RPMI7951 (cell line): Measurements from ENCODE around the gene RBM27.

GRCh38 chr5:142860132-142860867 lies 90.1 kb downstream of the ARHGAP26 start:
- RAMPAGE, long total RNA = no peak

DNA sequence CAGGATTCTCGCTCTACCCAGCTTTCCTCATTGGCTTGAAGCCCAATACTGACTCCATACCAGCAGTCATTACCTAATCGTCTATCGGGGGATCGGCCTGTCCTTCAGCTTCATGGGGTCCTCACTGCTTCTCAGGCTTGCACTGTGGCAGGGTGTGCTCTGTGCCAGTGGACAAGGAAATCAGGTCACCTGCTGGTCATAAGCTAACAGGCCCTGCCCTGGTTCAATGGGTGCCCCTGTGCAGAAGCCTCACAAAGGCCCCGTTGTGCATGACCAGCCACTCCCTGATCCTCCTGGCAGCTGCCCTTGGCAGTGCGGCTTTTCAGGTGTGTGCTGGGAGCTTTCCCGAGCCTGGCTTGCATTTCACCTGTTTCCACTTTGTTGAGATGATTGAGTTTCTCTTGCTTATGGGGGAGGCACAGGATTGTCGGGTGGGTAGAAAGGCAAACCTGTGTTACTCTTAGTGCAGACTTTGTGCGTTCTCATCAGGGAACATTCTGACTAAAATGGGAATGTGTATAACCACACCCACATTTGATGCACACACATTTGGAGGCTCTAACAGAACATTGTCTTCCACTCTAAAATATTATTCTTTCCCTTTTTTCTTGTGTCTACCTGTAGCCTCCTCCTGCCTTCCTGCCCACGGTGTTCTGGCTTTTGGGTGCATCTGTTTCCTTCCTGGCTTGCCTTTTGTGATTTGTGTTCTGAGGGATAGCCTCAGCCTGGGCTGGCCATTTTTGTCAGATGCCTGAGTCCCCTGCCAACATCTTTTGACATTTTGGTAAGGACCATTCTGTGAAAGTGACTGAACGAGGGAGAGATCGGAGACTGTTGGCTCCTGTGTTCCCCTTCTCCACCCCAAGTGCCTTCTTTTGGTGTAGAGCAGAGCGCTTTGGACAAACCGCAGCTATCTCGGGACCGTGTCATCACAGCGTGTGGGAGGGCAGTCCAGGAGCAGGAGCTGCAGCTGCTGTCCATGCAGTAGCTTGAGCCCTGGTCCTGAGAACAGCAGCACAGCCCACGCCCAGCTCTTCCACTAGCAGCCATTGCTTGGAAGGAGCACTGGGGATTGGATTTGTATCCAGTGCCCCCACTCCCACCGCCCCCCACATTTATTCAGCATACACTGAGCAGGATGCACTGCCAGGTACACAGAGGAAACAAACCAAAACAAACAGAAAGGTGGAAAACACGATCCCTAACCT lies 101.3 kb downstream of the ARHGAP26 start:
- RAMPAGE, long total RNA = no peak

DNA sequence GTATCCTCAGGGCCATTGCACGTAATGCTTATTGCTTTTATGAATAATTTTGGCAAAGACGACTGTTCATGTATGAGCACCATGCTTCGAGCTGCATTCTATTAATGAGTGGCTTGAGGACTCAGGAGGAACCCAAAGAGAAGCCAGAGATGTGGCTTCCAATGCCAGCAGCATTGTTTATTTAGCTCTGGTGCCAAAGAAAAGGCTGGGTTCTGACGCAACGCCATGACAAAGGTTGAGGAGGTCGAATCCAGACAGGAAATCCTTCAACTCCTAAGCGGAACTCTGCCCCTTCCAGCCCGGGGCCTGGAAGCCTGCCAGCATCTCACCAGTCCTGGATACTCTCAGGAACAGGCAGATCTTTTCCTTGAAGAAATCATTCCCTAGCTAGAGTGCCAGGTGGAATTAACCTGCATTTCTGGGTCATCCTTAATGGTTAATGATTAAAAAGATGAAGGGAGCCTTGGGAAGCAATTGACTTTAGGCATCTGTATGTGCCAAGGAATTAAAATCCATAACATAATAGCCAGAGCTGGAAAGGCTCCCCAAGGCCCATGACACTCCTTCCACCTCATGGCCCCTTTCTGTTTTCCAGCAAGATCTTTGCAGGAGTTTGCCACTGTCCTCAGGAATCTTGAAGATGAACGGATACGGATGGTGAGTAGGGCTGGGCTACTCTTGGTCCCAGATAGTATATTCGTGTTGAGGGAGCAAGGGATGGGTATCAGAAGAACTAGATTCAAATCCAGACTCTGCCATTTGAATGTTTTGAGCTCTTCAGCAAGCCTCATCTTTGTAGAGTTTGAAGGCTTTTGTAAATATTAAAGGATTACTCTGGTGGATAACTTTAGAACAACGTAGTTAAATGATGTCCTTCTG lies 104.6 kb downstream of the ARHGAP26 start:
- RAMPAGE, long total RNA = no peak

DNA sequence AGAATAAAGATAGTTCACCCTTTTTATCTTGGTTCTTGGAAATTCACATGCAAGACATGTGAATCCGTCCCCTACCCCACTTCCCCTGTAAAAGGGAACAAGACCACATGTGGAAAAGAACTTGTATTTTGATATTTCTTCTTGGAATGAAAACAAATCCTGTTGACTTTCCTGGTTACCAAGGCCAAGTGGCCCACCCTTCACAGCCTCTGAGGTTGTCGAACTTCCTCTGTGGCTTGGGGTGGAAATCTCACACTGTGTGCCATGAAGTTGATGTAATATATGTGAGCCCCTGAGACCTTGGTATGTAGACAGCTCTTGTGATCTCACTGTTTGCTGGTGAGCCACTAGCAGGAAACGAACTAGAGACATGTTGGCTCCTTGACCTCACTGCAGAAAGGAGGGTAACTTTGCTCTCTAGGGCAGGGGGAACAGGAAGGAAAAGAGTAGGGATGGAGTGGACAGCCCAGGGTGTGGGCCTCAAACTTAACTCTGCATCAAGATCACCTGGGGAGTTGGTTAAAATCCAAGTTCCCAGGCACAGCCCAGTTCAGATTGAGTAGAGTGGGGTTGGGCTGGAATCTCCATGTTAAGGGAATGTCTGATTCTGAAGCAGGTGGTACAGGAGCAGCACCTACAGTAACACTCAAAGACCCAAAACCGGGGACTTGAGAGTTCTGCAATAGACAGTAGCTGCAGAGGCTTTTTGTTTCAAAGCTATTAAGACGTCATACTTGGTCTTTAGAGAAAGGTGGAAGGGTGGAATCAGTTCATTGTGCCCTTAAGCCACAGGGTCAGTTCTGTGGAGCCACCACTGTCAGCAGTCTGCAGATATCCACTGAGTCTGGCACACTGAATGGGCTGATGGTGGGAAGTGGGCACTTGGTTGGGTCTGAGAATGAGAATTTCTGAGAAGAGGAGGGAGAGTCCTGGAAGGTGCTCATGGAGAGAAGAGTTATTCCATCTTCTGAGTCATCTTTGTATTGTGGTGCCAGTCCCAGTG lies 159.6 kb downstream of the ARHGAP26 start:
- RAMPAGE, long total RNA = no peak

DNA sequence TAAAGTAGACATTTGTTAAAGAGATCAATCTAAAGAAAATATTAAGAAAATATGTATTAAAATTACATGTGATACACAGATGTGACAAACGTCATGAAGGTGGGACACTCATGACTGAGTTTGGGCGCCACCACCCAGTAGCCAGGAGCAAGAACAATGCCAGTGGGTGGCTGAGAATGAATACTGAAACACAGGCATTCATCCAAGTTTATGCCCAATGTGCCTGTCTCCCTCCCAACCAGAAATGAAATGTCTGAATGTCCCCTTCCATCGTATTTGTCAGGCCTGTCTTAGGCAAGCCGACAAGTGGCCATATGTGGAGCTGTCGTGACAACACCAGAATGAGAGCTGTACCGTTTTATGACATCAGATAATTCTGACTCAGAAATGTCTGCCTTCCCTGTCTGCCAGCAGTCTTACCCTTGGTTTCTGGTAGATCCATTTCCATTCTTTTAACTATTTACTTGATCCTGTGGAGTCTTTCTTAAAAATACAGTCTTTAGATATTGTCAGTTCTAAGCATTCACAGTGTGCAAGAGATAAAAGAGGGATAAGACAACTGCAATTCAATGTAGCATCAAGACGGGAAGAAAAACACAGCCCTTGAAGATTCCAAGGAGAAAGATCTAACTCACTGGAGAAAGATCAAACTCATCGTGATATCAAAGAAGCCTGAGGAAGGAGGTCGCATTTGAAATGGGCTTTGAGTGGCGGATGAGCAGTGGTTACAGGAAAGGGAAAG lies 211.7 kb downstream of the NR3C1 start:
- RAMPAGE, long total RNA = no peak

DNA sequence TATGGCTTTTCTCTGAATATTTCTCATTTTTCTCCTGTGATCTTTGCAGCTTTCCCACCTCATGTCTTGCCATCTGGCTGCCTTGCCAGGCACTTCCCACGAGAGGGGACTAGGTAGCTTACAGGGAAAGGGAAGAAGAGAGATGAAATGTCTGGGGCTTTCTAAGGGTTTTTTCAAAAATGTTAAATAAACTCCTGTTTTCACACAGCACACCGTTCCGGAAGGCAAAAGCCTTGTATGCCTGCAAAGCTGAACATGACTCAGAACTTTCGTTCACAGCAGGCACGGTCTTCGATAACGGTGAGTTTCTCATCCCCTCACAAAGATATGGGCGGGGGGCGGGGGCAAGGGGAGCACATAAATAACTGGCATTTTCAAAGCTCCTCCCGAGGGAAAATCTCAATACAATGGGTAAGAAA lies 189.7 kb downstream of the NR3C1 start:
- RAMPAGE, long total RNA = no peak

DNA sequence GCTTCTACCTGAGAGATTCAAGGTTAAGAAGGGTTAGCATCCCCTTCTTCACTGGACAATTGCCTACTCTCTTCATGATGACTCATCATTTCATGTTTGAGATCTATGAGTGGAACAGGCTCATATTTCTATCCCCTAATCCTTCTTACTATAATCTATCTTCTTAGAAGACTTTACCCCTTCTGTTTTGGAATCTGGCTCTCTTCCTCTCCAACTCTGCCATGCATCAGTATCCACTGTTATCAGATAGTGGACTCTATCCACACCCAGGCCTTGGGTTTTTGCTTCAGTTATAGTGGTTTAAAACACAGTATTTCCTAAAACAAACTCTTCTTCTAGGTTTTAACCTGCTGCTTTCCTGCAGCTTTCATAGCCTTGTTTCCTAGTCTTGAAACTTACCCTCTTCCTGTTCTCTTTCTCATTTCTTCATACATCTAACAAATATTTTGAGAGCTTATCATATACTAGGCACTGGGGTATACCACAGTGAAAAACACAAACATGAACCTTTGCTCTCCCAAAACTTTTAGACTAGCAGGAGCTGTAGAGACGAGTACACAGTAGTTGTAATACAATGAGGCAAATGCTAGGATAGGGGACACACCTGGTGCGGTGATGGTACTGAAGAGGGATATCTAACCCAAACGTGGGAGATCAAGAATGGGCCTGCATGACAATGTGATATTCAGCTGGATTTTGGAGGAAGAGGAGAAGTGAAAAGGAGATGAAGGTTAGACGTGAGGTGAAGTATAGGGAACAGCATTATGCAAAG lies 54.0 kb downstream of the NR3C1 start:
- RAMPAGE, long total RNA = no peak

GRCh38 chr5:143417835-143418525 lies 14.5 kb upstream of the NR3C1 start:
- RAMPAGE, long total RNA = no peak

GRCh38 chr5:143432648-143433558 lies 29.4 kb upstream of the NR3C1 start:
- RAMPAGE, long total RNA = no peak

DNA sequence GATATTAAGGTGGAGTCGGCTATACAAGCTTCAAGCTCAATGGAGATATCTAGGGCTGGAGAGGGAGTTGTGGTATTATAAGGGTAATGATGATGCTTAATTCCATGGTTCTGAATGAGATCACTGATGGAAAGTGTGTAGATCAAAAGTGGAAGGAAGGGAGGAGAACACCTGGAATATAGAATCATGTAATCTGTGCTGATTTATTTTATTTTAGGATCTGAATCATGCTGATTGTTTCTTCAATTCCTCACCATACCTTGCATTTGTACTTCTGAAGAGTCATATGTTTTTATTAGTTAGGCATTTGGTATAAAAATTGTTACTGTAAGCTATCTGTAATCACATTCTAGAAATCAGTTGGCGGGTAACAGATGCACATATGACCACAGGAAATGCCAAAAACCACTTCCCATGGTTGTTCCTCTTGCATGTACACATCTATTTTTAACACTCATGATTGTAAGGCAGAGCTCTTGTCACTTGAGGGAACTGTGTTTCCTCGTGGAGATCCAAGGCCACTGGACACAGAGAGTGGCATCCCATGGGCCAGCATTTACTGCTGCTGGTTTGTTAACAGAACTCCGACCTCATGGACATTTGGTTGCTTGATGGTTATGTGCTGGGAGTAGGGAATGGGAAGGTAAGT lies 201.7 kb upstream of the NR3C1 start:
- RAMPAGE, long total RNA = no peak

- RAMPAGE, long total RNA = no peak
Observed at GRCh38 chr5:143635044-143635626, 176.8 kb upstream of the HMHB1 start.

- RAMPAGE, long total RNA = no peak
Observed at GRCh38 chr5:143659756-143660115, 152.2 kb upstream of the HMHB1 start.

GRCh38 chr5:143887103-143887648 lies 75.2 kb downstream of the HMHB1 start:
- RAMPAGE, long total RNA = no peak

GRCh38 chr5:145854506-145855291 lies 18.1 kb downstream of the GRXCR2 start:
- RAMPAGE, long total RNA = no peak

GRCh38 chr5:145939254-145940060 lies 3.1 kb downstream of the SH3RF2 start:
- RAMPAGE, long total RNA = no peak

DNA sequence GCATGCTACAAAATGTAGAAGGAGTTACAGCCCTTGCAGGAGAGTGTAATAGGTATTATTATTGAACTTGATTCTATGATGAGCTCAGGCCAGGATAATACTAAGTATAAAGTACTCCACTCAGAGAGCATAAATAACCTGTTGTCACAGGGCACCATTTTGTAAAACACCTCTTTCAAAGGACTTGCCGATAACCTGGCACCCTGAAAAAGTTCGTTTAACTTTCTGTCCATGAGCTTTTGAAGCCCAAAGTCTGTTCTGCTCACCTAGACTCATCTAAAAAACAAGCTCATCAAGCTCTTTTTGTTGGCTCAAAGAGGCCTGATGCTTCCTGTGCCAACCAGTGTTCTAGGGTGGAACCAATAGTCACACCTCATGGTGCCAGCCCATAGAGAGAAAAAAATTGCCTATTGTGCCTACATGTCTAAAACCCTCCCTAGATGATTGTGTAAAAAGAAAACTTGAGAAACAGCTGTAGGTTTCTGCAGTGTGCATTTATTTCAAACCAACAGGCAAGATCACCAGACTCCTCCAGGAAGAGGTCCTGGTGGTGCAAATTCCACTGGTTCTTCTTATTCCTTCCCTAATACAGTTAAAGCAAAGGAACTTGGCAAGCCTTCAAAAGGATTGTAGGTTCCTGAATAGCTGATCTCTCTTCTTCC lies 4.7 kb downstream of the SH3RF2 start:
- RAMPAGE, long total RNA = no peak

- RAMPAGE, long total RNA = no peak
Observed at GRCh38 chr5:146007949-146008468, 71.6 kb downstream of the SH3RF2 start.

DNA sequence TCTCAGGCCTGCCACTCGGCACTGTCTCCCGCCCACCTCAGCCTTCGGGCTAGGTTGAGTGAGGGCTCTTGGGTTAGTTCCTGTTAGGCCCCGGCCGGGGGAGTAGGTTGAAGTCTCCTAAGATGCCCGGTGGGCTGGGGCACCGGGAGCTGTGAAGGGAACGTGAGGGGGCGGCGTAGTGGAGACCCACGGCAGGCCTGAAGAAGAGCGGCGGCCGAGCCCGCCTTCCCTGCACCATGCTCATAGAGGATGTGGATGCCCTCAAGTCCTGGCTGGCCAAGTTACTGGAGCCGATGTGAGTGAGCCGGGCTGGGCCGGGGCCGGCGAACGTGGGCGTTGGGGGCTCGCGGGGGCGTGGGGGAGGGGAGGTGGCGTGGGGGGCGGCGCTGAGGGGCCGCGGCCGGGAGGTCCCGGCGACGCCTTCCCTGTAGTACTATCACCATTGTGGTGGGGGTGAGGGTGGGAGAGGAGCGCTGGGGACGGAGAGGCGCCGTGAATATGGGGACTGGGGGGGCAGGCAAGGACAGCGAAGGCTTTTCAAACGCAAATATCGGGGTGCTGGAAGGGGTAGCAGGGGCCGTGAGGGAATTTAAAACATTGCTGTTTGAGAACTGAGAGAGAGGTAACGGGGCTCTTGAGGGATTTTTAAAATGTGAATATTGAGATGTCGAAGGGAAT lies at the start of gene RBM27:
RBM27 (plus strand) TSS at position 76 of the 678 bp plus-strand sequence.
- RAMPAGE, long total RNA = no peak

GRCh38 chr5:146609323-146609607 lies 93.3 kb upstream of the GPR151 start:
- RAMPAGE, long total RNA = no peak

GRCh38 chr5:146751640-146752307 lies 126.8 kb downstream of the PPP2R2B start:
- RAMPAGE, long total RNA = no peak